ENCODE results near the genes ACTG2, DCTN1 and TACR1.

DNA sequence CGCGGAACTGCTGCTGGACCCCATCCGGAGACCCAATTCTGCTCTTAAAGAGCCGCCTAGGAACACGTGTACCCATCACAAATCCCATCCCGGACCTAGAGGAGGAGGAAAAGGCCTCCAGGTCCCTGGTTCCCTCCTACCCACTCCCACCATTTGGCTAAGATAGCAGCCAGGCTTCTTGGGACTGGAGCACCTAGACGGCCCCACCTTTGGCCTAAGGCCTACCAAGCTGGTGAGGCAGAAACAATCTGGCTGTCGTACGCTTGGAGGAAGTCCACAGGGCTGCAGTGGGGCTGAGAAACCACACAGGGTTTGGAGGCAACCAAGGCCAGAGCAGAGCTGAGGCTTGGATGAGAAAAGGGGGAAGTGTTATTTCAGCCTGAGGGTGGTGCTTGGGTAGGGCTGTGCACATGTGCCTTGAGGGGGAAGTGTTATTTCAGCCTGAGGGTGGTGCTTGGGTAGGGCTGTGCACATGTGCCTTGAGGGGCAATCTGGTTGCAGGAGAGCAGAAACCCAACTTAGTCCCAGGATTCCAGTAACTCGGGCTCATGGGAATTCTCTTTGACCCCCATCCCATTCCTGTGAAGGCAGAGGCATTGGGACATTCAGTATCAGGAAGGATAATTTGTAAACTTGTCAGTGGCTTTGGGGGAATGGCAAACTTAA, 850 bp upstream of the FBXO41 start:
- PRO-cap, 4 experiments, result peak in 4 of 4 experiments; most common minus-strand start position 368 of the sequence (in 3)
- RAMPAGE, long total RNA, 4 experiments, result no peak in any of the 4 experiments

DNA sequence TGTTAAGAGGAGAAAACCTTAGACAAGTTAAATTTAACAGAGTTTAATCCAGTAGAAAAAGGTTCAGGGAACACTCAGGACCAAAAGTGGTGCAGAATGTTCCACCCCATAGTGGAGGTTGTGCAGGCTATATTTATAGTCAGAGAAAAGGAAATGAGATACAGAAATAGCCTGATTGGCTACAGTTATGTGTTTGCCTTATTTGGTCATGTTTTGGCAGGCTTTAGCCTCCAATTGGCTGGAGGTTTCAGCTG, 4.1 kb downstream of the STAMBP start:
- PRO-cap, 4 experiments, result no peak in any of the 4 experiments
- RAMPAGE, long total RNA, 4 experiments, result no peak in any of the 4 experiments

DNA sequence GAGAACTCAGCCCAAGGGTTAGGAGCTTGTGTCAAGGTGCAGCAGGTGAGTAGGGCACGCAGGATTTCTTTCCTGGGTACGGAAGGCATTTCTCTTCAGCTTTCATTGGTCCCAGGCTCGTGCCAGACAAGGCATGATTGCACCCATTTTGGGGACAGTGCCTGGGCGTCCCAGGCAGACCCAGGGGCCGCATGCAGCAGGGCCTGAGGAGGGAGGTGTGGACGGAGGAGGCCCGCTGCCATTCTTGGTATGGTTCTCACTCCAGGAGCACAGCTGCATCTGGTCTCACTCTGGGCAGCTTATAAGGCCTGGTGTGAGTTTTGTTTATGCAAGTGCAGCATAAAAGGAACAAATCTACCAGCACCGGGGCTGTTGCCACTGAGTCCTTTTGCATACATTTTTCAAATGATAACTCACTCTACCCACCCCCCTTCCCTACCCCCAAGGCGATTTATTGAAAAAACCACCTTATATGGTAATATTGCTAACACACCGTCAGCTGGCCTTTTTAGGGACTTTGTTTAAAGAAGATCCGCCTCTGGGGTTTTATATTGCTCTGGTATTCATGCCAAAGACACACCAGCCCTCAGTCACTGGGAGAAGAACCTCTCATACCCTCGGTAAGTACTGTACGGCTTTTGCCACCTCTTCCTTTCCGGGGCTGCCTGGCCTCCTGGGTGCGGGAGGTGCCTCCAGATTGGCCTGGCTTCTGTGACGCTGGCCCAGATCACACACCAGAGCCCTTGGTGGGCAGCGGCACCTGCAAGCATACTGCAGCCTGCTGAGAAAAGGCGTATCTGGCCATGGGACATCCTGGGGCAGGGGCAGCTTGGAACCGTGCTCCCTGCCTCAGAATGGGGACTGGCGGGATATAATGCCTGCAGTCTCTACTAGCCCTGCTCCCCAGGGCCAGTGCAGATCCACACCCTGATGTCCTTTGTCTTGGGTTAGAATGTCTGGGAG, at the start of gene ACTG2:
Gene ACTG2, plus strand, starts transcription at position 577 of the 963 bp plus-strand sequence.
- PRO-cap, 4 experiments, result no peak in any of the 4 experiments
- RAMPAGE, long total RNA, 4 experiments, result start-site peak on the plus strand in 4 of 4 experiments, centred at positions 567 to 587 of the sequence, 7 to 66 reads per replicate

DNA sequence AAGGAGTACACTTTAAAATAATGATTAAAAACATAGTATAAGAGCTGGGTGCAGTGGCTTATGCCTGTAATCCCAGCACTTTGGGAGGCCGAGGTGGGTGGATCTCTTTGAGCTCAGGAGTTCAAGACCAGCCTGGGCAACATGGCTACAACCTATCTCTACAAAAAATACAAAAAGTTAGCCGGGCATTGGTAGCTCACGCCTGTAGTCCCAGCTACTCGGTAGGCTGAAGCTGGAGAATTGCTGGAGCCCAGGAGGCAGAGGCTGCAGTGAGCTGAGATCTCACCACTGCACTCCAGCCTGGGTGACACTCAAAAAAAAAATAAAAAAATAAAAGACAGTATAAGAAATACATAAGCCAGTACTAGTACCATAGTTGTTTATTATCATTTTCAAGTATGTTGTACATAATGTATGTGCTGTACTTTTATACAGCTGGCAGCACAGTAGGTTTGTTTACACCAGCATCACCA, 15.5 kb upstream of the DGUOK start:
- PRO-cap, 4 experiments, result no peak in any of the 4 experiments
- RAMPAGE, long total RNA, 4 experiments, result no peak in any of the 4 experiments

GRCh38 chr2:73983419-73983943, 1.2 kb upstream of the TET3 start:
- PRO-cap, 4 experiments, result no peak in any of the 4 experiments
- RAMPAGE, long total RNA, 4 experiments, result start-site peak on the plus strand in 1 of 4 experiments, at chr2:73983537-73983834 at its widest, 10 reads per replicate

- PRO-cap, 4 experiments, result no peak in any of the 4 experiments
- RAMPAGE, long total RNA, 4 experiments, result no peak in any of the 4 experiments
These were observed 2.8 kb downstream of the TET3 start for GRCh38 chr2:73987326-73987999.

GRCh38 chr2:74379572-74380574, at the start of gene DCTN1:
TSS of gene DCTN1 (minus strand) at chr2:74380311.
- PRO-cap, 4 experiments, result no peak in any of the 4 experiments
- RAMPAGE, long total RNA, 4 experiments, result no peak in any of the 4 experiments

DNA sequence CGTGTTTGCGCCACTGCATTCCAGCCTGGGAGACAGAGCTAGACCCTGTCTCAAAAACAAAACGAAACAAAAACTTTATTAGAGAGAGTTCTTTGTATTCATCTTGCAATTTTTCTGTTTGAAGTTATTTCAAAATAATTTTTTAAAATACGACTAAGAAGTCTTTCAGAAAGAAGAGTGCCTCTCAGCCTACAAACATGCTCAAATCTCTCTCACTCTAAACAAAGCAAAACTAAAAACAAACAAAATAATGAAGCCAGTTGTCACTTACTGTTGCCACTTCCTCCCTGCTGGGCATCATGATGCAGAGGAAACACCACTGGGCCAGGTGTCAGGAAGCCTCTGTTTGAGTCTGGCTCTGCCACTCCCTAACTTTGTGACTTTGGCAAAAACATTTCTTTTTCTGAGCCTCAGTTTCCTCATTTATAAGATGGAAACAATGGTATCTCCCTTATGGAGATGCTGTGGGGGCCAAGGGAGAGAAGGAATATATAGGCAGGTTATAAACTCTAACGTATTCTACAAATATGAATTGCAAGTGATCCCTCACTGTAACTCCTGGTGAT, 2.5 kb upstream of the INO80B start:
- PRO-cap, 4 experiments, result no peak in any of the 4 experiments
- RAMPAGE, long total RNA, 4 experiments, result no peak in any of the 4 experiments

DNA sequence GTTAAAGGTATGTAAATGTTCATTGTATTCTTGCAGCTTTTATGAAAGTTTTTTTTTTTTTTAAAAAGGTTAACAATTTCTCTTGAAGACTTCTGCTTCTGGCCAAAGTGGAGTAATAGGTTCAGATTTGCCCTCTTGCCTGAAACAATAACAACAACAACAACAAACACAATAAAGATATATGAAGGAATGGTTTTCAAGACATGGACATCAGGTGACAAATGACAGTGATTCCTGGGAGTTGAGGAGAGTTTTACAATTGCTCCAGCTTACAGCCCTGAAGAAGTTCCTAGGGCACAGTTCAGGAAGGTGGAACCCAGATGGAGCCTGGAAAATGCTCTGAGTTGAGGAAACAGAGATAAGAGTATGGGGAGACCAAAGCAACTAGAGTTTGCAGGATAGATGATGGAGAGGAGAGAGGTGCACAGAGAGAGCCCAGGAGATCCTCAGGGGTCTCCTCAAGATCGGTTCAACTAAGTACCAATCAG, 53.4 kb downstream of the SEMA4F start:
- PRO-cap, 4 experiments, result no peak in any of the 4 experiments
- RAMPAGE, long total RNA, 4 experiments, result no peak in any of the 4 experiments

- PRO-cap, 4 experiments, result no peak in any of the 4 experiments
- RAMPAGE, long total RNA, 4 experiments, result no peak in any of the 4 experiments
These were observed 2.1 kb downstream of the HK2 start for GRCh38 chr2:74836057-74836484.

DNA sequence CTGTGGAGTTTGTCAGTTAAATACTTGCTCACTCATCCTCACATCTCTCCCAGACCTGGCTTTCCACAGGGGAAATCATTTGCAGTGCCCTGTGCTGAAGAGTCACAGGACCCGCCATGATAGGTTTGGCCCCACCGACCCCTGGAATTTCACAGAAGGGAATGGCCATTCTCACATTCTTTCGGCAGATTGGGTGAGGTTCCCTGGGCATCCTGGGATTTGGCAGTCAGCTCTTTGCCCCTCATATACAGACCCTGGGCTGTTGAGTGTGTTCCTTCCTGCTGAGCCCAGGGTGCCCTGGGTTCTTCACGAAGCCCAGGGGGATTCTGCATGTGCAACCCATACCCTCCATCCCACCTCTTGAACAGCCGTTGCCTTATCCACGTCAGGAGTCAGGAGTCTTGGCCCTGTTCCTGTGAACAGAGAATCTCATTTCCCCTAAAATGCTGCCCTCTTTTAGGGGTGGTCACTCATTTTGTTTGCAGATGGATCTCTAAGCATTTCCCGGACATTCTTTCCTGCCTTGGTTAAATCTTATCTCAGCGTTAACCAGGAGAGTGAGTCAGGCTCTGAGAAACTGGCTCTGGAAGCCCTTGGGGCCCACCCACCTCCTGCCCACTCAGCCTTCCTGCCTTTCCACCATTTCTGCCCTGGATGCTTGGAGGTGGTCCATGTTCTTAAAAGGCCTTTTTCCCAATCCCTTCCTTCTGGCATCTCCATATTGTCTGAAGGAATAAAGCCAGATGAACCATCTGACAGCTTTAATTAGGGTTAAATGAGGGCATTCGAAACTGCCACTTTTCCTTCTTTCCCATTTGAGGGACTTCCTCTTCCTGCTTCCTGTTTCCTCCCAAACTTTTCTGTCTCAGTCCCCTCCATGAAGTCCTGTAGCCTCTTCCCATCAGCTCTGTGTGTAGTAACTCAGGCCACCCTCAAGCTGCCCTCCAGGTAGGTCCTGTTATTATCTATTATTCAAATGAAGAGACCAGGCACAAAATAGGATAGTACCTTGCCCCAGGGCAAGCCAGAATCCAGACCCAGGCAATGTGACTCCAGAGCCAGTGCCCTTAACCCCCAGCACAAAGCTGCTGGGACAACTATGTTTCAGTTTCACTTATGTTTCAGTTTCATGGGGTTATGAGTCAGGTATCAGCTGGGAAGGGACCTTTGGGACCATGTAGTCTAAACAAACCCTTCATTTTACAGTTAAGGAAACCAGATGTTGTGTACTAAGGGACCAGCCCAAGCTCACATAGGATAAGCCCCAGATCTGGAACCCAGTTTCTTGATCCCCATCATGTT, 9.5 kb downstream of the HK2 start:
- PRO-cap, 4 experiments, result peak in 1 of 4 experiments; most common plus-strand start position 1,218 of the sequence (in 1)
- RAMPAGE, long total RNA, 4 experiments, result no peak in any of the 4 experiments

DNA sequence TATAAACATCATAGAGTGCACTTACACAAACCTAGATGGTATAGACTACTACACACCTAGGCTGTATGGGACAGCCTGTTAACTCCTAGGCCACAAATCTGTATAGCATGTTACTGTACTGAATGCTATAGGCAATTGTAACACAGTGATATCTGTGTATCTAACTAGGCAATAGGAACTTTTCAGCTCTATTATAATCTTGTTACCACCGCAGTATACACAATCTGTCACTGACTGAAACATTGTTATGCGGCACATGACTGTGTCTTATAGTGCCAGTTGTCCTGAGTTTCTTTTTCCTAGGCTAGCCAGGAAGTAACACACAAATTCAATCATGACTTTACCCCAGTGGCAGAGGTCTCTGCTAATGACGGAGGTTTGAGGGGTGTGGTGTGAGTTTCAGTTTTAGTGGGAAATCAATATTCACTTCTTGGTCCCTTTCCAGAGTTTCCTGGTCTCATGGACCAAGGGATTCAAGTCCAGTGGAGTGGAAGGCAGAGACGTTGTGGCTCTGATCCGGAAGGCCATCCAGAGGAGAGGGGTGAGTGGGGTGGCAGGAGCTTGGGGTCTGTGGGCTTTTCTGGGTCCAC, 39.0 kb downstream of the HK2 start:
- PRO-cap, 4 experiments, result no peak in any of the 4 experiments
- RAMPAGE, long total RNA, 4 experiments, result no peak in any of the 4 experiments

DNA sequence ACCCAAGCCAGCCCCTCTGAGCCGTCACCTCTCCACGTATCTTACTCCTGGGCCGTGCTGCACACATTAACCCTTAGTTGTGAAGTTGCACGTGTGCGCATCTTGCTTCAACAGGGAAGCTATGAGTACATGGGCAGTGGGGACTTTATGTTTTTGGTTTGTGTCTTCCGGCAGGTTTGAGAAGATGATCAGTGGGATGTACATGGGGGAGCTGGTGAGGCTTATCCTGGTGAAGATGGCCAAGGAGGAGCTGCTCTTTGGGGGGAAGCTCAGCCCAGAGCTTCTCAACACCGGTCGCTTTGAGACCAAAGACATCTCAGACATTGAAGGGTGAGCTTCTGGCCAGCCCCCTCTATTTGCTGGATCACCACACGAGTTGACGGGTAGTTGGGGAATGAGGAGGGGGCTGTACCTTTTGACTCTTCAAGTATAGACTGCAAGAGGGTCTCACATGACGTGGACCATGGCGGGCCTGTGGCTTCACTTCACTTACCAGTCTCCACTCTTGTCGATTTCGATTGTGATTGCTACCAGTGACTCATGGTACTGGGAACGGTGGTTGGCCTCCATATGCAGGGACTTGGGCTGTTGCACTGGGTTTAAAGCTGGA, 43.2 kb downstream of the HK2 start:
- PRO-cap, 4 experiments, result peak in 3 of 4 experiments; most common minus-strand start position 301 of the sequence (in 3)
- RAMPAGE, long total RNA, 4 experiments, result no peak in any of the 4 experiments

DNA sequence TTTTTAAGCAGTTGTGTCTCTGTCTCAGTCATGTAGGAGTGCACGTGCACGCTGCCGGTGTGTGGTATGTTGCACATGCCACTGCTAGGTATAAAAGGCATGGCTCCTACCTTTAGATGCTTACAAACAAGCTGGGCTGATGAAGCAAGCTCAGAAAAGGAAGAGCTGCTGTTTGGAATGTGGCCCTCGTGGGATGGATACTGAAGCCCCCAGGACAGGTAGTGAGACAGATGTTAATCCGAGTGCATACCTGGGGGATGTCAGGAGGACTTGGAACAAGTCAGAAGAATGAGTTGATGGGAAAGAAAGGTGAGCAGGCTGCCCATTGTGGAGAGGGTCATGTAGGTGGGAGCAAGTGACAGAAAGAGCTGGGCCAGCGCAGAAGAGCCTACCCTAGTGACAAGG, 49.2 kb downstream of the HK2 start:
- PRO-cap, 4 experiments, result no peak in any of the 4 experiments
- RAMPAGE, long total RNA, 4 experiments, result no peak in any of the 4 experiments

GRCh38 chr2:74908501-74909082, 49.9 kb upstream of the POLE4 start:
- PRO-cap, 4 experiments, result no peak in any of the 4 experiments
- RAMPAGE, long total RNA, 4 experiments, result no peak in any of the 4 experiments

GRCh38 chr2:74919784-74920330, 38.6 kb upstream of the POLE4 start:
- PRO-cap, 4 experiments, result no peak in any of the 4 experiments
- RAMPAGE, long total RNA, 4 experiments, result no peak in any of the 4 experiments

DNA sequence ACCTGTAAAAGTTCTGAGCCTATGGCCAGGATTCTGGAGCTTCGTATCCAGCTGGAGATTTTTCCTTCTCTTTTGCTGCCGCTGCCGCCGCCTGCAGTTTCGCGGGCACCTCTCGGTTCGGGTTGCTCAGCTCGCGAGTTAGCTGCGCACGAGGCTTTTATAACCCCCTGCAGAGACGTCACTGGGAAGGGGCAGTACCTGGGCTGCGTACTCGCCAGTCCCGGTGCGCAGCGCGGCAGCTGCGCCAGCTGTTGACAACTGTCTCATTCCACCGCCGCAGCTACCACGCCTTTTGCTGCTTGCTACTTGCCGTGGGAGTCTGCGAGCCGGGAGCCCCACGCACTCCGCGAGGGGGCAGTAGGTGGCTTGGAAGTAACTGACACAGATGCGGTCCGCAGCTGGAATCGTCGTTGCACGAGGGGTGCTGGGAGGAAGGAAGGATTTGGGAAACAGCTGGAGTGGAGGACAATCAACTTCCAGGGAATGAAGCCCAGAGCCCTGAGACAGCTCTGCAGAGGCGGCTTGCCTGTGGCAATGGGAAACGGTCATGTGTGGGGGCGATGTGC, at the start of gene TACR1:
Gene TACR1, minus strand, starts transcription at position 133 of the 566 bp plus-strand sequence.
- PRO-cap, 4 experiments, result no peak in any of the 4 experiments
- RAMPAGE, long total RNA, 4 experiments, result no peak in any of the 4 experiments

DNA sequence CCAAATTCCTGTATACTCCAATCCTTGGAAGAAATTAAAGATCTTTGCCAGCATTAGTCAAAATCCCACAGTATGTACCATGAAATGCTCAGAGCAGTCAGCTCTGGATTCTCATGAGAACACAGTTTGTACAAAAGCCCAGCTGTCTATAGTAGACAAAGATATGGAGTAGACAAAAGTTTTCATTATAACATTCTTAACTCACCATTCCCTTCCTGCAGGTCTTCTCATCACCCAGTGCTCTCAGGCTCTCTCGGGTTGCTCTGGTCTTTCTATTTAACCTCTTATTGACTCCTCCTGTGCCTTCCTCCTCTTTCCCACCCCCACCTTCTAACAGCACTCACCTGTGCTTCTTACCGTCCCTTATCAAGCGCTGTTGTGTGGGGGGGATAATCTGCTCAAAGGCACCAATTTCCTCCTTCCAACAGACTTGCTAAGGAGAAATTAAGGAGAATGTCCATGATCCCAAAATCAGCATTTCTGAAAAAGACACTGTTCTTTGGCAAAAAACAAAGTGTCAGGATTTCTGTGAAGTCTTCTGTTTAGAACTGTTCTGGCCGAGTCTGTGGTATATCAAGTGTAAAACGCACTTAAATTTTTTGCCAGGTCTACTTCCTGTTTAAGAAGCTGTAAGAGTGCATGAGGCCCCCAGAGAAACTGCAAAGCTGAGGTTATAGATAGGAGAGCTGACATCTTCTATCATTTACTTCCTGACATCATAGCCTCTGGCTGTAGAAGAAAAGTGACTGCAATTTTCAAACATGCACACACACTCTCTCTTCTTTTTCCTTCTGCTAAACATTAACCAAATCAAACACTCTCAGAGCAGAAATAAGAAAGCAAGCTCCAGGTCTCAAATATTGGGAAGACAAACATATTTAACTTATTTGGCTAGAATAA, 144.0 kb downstream of the EVA1A start:
- PRO-cap, 4 experiments, result peak in 2 of 4 experiments; most common plus-strand start position 702 of the sequence (in 1); most common minus-strand start position 659 of the sequence (in 2)
- RAMPAGE, long total RNA, 4 experiments, result start-site peak on the minus strand in 2 of 4 experiments, centred at positions 552 to 580 of the sequence, 47 to 59 reads per replicate

- PRO-cap, 4 experiments, result no peak in any of the 4 experiments
- RAMPAGE, long total RNA, 4 experiments, result no peak in any of the 4 experiments
These were observed 42.1 kb downstream of the EVA1A start for GRCh38 chr2:75518616-75519076.

GRCh38 chr2:75522500-75522988, 38.2 kb downstream of the EVA1A start:
- PRO-cap, 4 experiments, result no peak in any of the 4 experiments
- RAMPAGE, long total RNA, 4 experiments, result no peak in any of the 4 experiments

Measured in spleen (tissue), 7 donors.